ENCODE data around the gene CAPN13.

DNA sequence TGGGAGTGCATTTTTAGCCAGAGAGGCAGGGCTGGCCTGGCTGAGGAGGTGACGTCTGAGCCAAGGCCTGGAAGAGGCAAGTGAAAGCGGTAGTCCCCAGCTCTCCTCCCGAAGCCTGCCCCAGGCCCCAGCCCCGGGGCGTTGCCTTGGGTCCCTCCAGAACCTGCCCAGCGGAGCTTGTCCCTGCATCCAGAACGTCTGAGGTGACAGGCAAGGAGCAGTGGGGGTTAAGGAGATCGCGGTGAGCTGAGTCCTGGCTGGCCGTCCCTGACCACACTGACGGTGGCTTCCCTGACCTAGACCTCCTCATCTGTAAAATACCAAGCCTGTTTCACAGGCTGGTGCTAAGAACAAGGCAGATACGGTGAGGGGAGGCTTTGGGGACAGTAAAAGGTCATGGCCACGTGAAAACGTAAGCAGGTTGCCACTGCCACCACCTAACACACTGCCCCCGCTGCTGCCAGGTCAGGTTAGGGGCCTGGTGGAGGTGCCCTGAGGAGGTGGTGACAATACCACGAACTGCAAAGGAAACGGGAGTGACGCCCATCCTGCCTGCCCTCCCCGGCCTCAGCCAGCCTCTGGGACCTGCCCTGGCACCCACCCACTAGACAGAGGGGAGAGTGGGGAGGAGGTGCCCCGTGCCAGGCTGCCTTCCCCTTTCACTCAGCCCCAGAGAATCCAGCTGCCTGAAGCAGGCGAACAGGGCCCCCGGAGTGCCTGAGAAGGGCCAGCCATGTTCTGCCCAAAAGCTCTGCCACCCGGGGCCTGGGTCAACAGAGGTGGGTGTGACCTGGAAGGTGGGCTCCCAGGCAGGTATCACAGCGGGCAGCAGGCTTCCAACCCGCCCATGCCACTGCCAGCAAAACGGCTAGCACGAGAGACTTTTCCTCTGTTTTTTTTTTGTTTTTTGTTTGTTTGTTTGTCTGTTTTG is 44.7 kb upstream of the FOSL2 start:
- PRO-cap, 2 experiments = peak in 2 of 2 experiments; most common plus-strand start position 604 of the sequence (in 1); most common minus-strand start position 444 of the sequence (in 1)

- PRO-cap, 2 experiments = no peak in any of the 2 experiments
These were observed 36.6 kb upstream of the FOSL2 start for GRCh38 chr2:28355956-28356606.

DNA sequence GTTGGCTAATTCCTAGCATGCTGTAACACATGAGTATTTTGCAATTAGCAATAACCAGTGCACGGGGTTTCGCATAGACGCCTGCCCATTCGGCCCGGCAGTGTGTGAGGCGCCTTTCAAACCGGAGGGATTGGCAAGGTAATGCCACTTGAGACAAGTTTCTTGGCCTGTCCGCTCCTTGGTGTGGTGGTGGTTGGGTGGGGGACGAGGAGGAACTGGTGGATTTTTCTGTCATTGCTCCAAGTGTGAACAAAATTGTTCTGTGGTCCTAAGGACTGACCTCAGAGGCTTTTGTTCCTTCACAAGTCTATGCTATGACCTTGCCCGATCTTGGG is 2.9 kb downstream of the FOSL2 start:
- PRO-cap, 2 experiments = no peak in any of the 2 experiments

- PRO-cap, 2 experiments = no peak in any of the 2 experiments
These were observed 11.6 kb downstream of the FOSL2 start for GRCh38 chr2:28404082-28404866.

DNA sequence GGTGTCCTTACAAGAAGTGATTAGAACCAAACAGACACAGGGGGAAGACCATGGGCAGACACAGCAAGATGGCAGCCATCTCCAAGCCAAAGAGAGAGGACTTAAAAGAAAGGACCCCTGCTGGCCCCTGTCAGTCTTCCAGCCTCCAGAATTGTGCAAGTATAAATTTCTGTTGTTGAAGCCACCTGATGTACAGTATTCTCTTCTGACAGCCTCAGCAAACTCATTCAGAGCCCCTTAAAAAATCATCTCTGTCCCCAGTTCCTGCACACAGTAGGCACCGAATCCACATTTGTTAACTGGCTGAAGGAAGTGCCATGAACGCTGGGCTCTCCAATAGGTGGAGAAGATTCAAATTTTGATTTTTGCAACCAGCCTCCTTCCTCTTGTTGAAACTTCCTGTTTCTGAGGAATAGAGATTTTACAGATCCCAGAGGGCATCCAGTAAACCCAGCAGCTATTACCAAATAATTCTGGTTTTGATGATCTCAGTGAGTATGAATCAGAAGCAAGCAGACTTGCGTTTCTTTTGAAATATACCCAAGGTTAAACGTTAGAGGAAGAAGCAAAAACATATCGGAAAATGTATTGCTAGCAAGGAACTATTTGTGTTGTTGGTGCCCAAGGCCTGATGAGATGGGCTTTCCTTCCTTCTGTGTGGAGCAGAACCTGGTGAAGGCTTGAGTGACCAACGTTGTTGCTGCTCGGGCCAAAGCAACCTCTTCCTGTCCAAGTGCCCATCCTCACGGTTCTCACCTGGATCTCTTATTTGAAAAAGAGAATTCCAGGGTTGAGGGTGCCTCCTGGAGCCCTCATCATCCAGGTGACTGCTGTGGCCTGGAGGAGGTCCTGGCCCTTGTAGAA is 47.7 kb upstream of the PLB1 start:
- PRO-cap, 2 experiments = no peak in any of the 2 experiments

DNA sequence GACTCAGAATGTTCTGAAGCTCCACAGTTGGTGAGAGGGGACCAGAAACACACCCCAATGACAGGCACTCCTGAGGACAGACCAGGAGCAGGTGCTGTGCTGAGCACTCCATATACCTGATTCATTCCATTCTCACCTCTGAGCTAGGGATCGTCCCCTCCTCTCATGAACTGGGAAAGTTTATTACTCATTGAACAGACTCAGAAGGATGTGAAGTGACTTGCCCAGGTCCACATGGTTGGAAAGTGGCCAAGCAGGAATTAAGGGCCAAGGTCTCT is 25.2 kb upstream of the PLB1 start:
- PRO-cap, 2 experiments = no peak in any of the 2 experiments

GRCh38 chr2:28508588-28508976 is 12.7 kb downstream of the PLB1 start:
- PRO-cap, 2 experiments = no peak in any of the 2 experiments

GRCh38 chr2:28621055-28622202 is 125.6 kb downstream of the PLB1 start:
- PRO-cap, 2 experiments = peak in 2 of 2 experiments; most common plus-strand start chr2:28622015 (in 2); most common minus-strand start chr2:28621668 (in 2)

- PRO-cap, 2 experiments = no peak in any of the 2 experiments
These were observed 116.5 kb upstream of the PPP1CB start for GRCh38 chr2:28634794-28635963.

DNA sequence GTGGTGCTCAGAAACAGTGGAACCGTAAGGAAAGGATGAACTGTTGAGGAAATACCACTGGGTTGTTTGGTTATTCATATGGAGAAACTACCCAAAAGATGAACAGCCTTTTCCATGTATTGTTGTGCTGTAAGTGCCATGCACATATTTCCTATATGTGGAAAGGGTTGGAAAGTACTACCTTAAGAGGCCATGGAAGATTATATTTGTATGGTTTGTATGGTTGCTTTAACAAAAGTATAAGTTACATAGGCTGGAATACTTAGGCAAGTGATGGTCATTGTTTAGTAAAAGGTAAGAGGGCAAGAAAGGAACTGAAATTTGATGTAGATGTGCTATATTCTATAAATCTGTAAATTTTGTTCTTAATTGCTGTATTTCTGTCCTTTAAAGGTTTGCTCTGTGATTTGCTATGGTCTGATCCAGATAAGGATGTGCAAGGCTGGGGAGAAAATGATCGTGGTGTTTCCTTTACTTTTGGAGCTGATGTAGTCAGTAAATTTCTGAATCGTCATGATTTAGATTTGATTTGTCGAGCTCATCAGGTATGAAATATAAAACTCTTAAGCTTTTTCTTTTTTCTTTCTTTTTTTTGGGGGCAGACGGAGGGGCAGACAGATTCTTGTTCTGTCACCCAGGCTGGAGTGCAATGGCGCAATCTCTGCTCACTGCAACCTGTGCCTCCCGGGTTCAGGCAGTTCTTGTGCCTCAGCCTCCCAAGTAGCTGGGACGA is 22.2 kb upstream of the SPDYA start:
- PRO-cap, 2 experiments = no peak in any of the 2 experiments

DNA sequence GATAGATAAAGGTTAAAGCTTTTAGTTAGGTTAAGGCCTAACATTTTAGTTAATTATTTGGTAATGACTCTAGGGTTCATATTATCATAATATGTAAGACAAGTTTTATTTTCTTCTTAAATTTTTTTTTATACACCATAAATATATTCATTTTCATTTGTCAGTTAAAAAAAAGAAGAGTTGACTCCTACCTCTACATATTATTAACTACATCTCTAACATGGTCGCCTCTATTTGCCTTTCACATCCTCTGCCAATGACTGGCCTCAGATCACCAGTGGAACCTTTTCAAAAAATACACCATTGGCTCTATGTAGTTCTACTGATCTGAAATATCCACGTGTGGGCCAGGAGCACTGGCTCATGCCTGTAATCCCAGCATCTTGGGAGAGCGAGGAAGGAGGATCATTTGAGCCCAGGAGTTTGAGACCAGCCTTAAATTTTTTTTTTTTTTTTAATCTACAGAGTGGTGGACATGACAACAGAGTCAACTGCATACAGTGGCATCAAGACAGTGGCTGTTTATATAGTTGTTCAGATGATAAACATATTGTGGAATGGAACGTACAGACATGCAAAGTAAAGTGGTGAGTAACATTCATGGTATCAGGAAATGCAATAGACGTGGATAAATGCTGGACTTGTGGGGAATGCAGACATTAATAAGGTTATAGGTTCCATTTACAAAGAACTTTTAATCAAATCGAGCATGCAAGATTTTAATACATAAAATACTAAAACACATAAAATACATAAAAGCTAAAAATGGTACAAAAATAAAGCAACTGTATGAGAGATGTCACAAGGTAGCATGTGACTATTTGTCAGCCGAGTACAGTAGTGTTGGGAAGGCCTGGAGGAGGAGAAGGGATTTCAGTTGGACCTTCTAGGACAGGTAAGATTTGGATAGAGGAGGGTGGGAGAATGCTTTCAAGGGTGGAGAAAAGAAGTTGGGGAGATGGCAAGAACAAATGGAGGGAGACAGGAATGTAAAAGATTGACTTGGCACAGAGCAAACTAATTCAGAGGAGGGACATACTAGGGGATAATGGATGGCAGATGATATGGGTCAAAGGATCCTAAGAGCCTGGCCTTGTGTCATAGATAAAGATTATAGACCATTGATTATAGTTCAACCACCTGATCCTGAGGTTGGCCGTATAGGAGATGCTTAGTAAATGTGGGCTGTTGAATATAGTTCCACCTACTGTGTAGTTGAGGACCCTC is 11.9 kb downstream of the WDR43 start:
- PRO-cap, 2 experiments = no peak in any of the 2 experiments

DNA sequence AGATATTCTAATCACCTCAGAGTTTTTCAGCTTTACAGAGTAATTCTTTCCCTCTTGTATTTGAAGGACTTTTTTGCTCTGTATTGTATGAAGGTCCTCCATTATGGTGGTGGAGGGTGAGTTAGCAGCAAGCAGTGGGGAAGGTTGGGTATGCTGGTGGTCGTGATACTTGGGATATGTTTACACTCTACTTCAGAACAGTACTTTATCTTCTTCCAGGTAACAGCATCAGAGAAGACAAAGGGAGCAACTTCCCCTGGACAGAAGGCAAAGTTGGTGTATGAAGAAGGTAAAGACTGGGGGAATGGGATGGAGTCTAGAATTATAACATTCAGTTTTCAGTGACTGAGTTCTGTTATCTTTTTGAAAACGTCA is 39.0 kb upstream of the TOGARAM2 start:
- PRO-cap, 2 experiments = no peak in any of the 2 experiments

DNA sequence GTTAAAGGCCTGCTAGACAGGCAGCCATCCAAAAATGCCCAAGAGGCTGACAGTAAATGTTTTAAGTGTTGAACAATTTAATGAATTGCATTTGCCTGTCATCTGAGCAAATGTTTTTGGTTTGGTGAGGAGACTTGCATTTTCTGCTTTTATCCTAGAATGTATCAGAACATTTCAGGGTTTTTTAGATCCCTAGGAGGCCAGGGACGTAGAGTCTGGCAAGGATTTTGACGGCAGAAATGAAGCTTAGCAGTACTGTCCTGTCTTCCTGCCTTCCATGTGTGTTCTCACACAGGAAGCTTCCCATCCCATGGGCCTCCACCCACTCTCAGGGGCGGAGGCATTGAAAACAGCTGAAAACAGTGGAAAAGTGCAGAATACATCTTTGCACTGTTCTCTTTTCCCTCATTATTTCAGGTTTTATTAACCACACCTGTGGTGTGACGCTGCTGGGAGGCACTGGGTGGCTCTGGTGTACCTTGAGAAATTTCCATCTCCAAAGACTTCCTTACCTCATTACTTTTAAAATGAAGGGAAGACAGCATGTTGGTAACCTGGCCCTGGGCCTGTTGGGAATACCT is 20.6 kb downstream of the PCARE start:
- PRO-cap, 2 experiments = no peak in any of the 2 experiments

- PRO-cap, 2 experiments = no peak in any of the 2 experiments
These were observed 199.5 kb downstream of the CLIP4 start for GRCh38 chr2:29314678-29315136.

GRCh38 chr2:30232651-30233238 is 1.4 kb downstream of the LBH start:
- PRO-cap, 2 experiments = peak in 2 of 2 experiments; most common plus-strand start chr2:30233070 (in 2); most common minus-strand start chr2:30232796 (in 2)

GRCh38 chr2:30267009-30267610 is 35.8 kb downstream of the LBH start:
- PRO-cap, 2 experiments = peak in 2 of 2 experiments; most common plus-strand start chr2:30267438 (in 1); most common minus-strand start chr2:30267284 (in 2)

- PRO-cap, 2 experiments = no peak in any of the 2 experiments
These were observed 53.1 kb downstream of the LBH start for GRCh38 chr2:30284302-30284906.

DNA sequence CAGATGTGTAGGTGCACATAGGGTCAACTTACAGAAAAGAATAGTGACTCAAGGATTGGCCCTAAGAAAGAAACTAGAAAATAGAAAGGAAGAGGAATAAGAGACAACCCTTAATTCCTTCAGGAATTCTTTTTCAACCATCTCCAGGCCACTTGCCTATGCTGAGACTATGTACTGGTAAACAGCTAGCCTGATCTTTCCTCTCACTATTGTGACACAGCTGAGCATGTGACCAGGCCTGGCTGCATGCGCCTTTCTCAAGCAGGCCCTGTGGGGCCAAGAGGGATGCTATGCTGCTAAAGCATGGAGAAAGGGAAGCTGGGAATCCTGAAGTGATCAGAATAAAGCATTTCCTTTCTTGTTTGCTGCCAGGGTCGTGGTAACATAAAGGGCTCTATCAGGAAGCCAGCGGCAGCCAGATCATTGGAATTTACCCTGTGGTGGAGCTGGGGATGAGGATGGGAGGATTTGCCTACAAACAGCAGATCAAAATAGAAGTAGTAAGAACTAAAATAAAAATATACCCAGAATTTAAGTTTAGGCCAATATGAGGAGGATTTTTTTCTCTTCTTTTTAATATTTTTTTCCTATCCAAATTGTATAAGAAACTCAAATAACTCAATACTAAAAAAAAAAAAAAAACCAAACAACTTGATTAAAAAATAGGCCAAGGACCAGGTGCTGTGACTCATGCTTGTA is 29.7 kb upstream of the LCLAT1 start:
- PRO-cap, 2 experiments = no peak in any of the 2 experiments

GRCh38 chr2:30777963-30778438 is 29.2 kb downstream of the CAPN13 start:
- PRO-cap, 2 experiments = no peak in any of the 2 experiments

GRCh38 chr2:30807217-30807873 is at the start of gene CAPN13:
CAPN13 (minus strand) TSS chr2:30807446.
- PRO-cap, 2 experiments = no peak in any of the 2 experiments